ENCODE measurements around a stretch of chr6.

- PRO-cap: no peak
- RAMPAGE, long total RNA, 2 experiments: no peak in any of the 2 experiments
Measured at GRCh38 chr6:137357618-137358059, 136.6 kb downstream of the OLIG3 start.

DNA sequence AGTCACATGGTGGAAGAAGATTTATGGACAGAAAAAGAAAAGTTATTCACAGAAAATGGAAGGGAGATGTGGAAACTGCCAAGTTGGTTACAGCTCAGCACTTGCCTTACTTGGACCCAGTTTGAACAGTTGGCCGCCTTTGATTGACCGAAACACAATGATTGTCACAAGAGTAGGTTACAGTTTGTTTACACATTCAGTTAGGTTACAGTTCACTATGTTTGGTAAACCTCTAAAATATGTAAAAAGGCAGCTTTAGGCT lies 116.2 kb downstream of the OLIG3 start:
- PRO-cap: no peak
- RAMPAGE, long total RNA, 2 experiments: no peak in any of the 2 experiments

- PRO-cap: no peak
- RAMPAGE, long total RNA, 2 experiments: no peak in any of the 2 experiments
Measured at GRCh38 chr6:137699167-137699694, 167.8 kb upstream of the TNFAIP3 start.

DNA sequence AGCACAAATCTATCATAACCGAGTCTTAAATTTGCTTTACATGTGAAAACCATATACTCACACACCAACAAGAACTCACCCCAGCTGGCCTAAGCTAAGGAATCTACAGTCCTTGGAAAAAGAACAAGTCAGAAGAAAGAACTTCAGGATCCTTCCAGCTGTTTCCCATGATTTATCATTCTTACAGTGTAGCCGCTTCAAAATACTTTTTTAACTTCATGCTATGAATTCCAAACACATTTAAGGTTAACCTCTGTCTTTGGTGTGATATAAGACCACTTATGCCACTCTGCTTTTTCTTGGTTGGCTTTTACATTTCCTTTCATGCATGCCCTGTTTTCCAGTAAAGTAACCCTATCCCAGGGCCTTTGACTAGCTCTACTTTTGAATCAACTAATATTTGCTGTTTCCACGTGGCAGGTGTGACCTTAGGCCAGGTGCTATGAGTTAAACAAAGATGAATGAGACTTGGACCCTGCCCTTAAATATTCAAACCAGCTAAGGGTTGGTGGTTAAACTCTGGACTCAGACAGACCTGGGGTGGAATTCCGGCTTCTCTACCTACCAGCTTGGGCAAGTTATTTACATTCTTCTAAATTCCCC lies 143.9 kb upstream of the TNFAIP3 start:
- PRO-cap: no peak
- RAMPAGE, long total RNA, 2 experiments: no peak in any of the 2 experiments

DNA sequence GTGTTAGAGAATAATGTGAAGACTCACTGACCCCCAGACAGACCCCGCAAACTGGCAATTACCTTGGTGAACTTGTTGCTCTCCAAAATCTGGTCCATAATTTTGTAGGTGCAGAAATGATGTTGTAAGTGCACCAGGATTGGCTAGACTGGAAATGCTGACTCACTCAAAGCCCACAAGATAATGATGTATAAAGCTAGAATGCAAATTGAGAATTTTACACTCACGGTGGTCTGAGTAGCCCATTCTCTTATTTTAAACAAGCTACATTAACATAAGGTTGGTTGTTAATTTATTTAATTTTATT lies 74.4 kb upstream of the TNFAIP3 start:
- PRO-cap: no peak
- RAMPAGE, long total RNA, 2 experiments: no peak in any of the 2 experiments

DNA sequence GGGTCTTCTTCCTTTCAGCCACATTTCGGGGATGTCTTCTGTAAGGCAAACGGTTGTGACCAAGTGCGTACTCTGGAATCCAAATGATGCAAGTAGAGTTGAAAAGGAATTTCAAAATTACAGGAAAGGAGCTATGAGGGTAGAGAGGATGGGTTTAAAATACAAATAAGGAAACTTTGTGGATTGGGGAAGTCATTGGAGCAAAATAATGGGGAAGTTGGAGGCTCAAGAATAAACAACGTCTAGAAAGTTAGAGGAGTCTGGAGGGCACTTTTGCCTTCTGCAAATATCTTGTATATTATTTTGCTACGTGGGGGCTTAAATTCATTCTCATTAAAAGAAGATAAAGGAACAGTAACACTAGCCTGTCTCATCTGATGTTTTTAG lies 55.2 kb upstream of the TNFAIP3 start:
- PRO-cap: no peak
- RAMPAGE, long total RNA, 2 experiments: no peak in any of the 2 experiments

DNA sequence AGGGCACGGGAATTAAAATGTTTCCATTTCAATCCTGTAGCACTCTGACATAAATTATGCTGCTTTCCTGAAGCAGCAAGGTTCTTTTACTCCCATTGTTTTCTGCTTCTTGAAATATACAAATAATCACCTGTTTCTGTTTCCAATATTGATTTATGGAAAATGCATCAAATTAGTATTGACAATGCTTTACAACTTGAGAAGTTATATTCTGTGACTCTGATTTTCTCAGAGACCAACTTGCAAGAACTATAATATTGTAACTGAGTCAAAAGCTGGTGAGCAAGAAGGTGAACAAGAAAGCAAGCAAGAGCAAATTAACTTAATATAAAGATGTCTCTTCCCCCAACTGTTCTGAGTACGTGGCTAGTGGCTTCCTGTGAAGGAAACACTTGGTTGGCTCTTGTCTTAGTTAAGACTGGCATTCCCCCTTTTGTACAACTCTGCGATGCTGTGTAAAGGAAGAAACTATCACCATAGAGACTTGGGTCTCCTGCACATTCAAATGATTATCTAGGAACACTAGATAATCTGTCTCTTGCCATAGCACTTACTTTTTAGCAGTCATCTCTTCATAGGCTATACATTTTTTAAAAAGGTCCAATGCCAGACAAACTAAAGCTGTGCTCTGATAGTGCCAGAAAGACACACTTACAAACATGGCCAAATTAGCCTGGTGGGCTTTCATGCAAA lies 47.4 kb upstream of the TNFAIP3 start:
- PRO-cap: no peak
- RAMPAGE, long total RNA, 2 experiments: no peak in any of the 2 experiments

DNA sequence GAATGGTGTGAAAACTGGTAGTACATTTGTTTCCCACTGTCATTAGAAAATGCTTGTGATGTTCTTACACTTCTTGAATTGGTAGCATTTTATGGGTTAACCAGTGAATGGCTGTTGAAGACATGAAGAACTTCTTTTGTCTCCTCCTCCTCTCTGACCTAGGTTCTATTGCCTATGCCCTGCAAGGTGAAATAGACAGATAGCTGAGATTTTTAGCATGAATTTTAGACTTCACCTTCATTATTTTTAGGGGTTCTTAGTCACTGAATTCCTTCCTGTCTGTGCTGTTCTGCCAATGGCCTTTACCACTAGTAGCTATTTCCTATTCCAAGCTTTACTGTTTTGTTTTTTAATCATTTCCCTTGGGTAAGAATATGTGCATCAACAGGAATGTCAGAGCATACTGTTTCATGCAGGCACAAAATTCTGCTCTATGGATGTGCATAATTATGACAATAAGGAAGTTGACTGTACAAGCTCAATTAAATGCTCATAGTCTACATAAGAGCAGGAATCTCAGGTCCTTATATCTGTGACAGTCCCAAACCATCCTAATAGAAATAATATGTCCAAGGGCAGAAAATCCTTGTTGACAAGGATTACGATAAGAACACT lies 4.9 kb downstream of the TNFAIP3 start:
- PRO-cap: no peak
- RAMPAGE, long total RNA, 2 experiments: no peak in any of the 2 experiments

- PRO-cap: no peak
- RAMPAGE, long total RNA, 2 experiments: no peak in any of the 2 experiments
Measured at GRCh38 chr6:137875012-137875770, 8.1 kb downstream of the TNFAIP3 start.

GRCh38 chr6:137927778-137928100 lies 60.7 kb downstream of the TNFAIP3 start:
- PRO-cap: no peak
- RAMPAGE, long total RNA, 2 experiments: no peak in any of the 2 experiments

GRCh38 chr6:138101686-138102204 lies 5.5 kb downstream of the PERP start:
- PRO-cap: no peak
- RAMPAGE, long total RNA, 2 experiments: no peak in any of the 2 experiments

- PRO-cap: no peak
- RAMPAGE, long total RNA, 2 experiments: no peak in any of the 2 experiments
Measured at GRCh38 chr6:138104566-138105350, 2.5 kb downstream of the PERP start.

- PRO-cap: no peak
- RAMPAGE, long total RNA, 2 experiments: no peak in any of the 2 experiments
Measured at GRCh38 chr6:138259003-138259549, 40.8 kb upstream of the PBOV1 start.

GRCh38 chr6:138386849-138387323 lies 9.2 kb downstream of the SMIM28 start:
- PRO-cap: no peak
- RAMPAGE, long total RNA, 2 experiments: no peak in any of the 2 experiments

DNA sequence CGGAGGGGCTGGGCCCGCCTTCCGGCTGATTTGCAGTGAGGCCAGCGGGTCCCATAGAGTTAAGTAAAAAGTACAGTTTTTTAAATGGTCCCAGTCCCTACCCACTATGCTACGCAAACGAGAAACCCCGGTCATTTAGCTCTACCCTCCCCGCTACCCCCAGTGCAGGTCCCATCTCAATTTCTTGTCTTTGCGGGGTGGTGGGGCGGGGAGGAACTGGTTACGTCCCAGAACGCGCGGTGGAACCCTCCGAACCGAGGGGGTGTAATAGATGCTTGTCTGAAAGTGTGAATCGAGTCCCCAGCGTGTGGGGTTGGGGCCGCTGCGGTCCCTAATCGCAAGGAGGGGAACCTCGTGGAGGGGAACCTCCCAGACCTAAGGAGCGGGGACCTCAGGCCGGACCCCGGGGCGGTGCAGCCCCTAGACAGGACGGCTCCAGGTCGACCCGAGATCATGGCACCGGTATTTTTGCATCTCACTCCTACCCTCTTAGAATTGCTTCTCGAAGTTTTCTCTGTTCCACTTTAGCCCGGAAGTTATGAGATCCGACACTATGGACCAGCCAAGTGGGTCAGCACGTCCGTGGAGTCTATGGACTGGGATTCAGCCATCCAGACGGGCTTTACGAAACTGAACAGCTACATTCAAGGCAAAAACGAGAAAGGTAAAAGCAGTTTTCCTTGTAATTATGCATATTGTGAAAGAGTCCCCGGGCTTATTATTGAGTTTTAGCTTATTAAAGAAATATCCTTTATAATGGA lies 774 bp downstream of the HEBP2 start:
- PRO-cap: unidirectional peak, minus-strand start at position 470 of the sequence
- RAMPAGE, long total RNA, 2 experiments: start-site peak on the plus strand in 1 of 2 experiments, centred at position 599 of the sequence, 208 reads per replicate

DNA sequence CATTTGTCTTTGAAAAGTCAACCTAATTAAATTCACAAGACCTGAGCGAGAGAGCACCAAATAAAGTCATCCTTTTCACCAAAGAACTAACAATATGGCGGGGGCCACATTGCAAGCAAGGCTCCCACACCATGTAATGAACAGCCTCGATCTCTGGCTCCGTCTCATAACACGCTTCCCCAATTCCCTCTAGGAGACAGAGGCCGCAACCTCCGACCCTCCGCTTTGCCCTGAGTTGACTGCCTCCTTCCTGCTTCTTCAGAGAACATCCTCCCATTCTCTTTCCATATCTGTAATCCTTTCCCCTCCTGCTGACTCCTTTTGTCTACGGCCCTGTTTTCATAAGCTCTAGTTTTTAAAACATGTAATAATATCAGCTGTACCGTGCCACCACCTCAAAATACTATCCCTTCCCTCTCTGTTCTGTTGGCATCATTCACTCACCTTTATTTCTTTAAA lies 13.4 kb downstream of the NHSL1 start:
- PRO-cap: no peak
- RAMPAGE, long total RNA, 2 experiments: no peak in any of the 2 experiments

GRCh38 chr6:138499807-138500519 lies 669 bp upstream of the NHSL1 start:
- PRO-cap: unidirectional peak, plus-strand start at chr6:138500319
- RAMPAGE, long total RNA, 2 experiments: no peak in any of the 2 experiments

DNA sequence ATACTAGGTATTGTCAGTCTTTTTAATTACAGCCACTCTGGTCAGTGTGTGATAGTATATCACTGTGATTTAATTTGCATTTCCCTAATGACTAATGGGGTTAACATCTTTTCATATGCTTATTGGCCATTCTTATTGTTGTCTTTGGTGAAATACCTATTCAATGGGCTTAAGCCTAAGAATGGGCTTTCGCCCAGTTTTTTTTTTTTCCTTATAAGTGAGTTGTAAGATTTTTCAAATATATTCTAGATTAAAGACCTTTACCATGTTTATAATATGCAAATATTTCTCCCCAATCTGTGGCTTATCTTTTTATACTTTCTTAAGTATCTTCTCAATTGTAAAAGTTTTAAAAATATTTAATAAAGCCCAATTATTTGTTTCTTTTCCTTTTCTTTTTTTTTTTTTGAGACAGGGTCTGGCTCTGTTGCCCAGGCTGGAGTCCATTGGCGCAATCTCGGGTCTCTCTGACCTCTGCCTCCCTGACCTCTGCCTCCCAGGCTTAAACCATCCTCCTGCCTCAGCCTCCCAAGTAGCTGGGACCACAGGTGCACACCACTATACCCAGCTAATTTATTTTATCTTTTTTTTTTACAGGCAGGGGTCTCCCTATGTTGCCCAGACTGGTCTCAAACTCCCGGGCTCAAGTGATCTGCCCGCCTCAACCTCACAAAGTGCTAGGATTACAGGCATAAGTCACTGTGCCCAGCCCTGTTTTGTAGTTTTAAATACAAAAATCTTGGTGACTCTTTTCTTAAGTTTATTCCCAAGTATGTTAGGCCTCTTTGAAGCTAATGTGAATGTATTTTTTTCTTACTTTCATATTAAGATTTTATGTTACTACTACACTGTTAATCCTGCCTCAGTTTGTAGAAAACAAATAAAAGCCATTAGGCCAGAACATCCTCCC lies 9.9 kb downstream of the REPS1 start:
- PRO-cap: no peak
- RAMPAGE, long total RNA, 2 experiments: no peak in any of the 2 experiments

- PRO-cap: no peak
- RAMPAGE, long total RNA, 2 experiments: start-site peak on the plus strand in 1 of 2 experiments, at chr6:139166970-139167125 at its widest, 13 reads per replicate
Measured at GRCh38 chr6:139166821-139167324, 32.0 kb downstream of the HECA start.

GRCh38 chr6:139171688-139172173 lies 36.9 kb downstream of the HECA start:
- PRO-cap: no peak
- RAMPAGE, long total RNA, 2 experiments: no peak in any of the 2 experiments

Measured in body of pancreas (tissue), 2 donors.